ENCODE measurements around a stretch of chr2.

DNA sequence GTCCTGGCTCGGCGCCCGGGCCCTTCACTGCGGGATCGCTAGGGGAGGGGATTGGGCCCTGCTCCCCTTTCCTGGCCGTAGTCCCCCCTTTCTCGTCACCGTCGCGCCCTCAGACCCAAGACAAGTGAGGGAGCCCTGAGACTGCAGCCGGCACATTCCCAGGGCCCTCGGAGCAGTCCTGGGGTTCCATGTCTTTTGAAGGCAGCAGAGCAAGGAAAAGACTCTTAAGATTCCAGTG is 2.0 kb downstream of the EPAS1 start:
- PRO-cap: no peak
- RAMPAGE, long total RNA, 4 experiments: no peak in any of the 4 experiments

- PRO-cap: no peak
- RAMPAGE, long total RNA, 4 experiments: no peak in any of the 4 experiments
These were observed 14.0 kb downstream of the EPAS1 start for GRCh38 chr2:46311123-46311673.

DNA sequence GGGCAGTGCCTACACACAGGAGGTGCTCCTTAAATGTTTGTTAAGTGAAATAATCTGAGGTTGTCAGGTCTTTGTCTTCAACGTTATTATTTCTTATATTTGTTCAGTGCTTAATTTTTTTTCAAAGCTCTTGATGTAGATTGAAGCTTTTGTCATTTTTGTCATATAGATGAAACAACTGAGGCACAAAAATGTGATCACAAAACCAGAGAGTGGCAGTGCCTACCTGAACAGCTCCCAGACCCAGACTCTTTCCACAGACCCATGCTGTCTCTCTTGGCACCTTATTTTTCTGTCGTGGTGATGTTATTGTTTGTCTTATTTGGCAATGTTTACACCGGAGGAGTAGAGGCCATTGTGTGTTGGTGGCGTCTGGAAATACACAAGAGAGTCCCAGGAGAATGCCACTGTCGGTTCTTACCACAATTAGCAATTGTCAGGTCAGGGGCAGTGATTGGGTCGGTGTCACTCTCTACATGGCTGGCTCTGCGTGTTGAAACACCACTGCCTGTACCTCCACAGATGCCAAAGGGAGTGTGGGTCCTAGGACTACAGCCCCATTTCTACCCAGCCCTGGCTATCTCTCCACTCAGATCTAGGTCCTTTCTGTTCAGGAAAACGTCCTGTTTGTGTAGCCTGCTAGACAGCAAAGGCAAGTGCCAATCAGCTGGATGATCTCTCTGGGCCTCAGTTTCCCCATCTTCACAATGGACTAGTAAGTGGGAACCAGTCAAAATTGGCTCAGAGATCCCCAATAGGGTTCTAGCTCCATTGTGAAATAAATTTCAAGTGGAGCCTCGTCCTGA is 16.9 kb downstream of the EPAS1 start:
- PRO-cap: bidirectional peak, plus-strand start at position 465 of the sequence, minus-strand start at position 249 of the sequence
- RAMPAGE, long total RNA, 4 experiments: no peak in any of the 4 experiments

- PRO-cap: bidirectional peak, plus-strand start at chr2:46315490, minus-strand start at chr2:46315231; bidirectional peak, plus-strand start at chr2:46315697, minus-strand start at chr2:46315567
- RAMPAGE, long total RNA, 4 experiments: no peak in any of the 4 experiments
These were observed 18.0 kb downstream of the EPAS1 start for GRCh38 chr2:46314996-46315847.

DNA sequence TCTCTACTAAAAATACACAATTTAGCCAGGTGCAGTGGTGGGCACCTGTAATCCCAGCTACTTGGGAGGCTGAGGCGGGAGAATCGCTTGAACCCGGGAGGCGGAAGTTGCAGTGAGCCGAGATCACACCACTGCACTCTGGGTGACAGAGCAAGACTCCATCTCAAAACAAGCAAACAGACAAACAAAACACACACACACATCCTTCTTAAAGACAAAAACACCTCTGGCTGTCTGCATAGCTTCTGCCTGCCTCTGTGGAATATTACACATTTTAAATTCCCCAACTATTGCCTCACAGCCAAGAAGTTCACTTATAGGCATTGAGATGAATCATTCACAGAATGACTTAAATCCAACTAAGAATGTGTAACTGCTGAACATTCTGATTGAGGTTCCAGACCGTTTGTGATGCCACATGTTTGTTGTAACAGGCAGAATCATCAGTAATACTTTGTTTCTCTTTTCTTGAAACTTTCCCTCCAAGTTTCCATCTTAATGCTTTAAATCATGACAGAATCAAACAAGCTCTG is 32.5 kb downstream of the EPAS1 start:
- PRO-cap: bidirectional peak, plus-strand start at position 388 of the sequence, minus-strand start at position 264 of the sequence
- RAMPAGE, long total RNA, 4 experiments: no peak in any of the 4 experiments

DNA sequence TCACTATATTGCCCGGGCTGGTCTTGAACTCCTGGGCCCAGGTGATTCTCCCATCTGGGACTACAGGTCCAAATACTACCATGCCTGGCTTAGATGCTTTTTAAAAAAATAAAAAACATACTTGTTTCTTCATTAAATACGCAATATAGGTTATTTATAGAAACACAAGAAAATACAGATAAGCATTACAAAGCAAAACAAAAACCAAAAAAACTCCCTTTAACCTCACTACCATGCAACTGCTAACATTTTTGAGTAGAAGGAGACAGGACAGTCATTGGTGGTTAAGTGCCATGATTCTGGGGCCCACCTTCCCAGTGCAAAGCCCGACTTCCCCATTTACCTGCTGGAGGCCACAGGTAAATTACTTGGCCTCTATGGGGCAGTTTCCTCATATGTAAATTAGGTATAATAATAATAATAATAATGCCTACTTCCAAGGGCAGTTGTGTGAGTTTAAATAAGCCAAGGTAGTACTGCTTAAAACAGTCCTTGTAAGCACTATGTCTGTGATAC is 48.0 kb downstream of the EPAS1 start:
- PRO-cap: no peak
- RAMPAGE, long total RNA, 4 experiments: no peak in any of the 4 experiments

DNA sequence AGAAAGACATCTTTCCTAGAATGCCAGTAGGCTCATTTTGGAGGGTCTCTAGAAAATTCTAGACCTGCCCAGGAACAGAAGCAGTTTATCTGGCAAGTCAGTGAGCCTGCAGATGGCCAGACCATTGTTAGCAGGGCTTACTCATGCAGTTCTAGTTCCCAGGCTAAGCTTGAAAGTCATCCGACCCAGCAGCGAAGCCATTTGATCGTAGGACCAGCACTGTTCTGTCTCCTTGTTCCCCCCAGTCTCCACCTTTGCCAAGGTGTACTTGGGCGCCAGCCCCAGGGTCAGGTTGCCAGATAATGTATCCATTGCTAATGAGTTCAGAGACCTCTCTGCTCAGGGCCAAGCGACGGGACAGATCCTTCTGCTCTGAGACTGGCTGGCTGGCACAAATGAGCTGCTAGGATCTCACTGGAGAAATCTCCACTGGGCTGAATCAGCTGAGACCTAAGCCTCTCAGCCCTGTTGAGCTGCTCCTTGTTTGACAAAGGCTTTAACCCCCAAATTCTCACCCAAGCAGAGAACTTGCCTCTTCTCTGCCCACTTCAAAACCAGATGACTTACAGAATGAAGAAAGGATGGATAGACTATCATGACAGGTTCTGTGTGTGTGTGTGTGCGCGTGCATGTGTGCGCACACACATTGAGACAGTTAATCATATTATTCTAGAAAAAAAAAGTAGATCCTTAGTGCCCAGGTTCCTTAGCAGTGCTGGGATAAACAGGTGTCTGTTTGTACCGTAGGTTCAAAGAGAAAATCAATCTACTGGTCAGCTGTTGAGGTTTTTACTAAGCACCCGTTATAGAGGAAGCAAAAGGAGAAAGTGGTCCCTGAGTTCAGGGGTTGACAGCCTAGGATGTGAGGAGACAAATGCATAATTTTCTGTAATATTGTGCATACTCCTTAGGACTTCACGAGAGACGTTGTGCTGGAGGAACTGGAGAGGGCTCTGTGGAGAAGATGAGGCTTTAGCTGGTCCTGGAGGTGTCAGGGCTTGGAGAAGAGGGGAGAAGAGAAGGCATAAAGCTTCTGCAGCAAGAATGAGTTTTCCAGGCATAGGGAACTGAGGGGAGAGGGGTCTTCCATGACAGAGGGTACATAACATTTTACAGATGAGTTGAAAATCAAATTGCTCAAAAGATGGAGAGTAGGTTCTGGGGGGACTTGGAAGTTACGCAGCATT is 70.5 kb downstream of the EPAS1 start:
- PRO-cap: no peak
- RAMPAGE, long total RNA, 4 experiments: no peak in any of the 4 experiments

DNA sequence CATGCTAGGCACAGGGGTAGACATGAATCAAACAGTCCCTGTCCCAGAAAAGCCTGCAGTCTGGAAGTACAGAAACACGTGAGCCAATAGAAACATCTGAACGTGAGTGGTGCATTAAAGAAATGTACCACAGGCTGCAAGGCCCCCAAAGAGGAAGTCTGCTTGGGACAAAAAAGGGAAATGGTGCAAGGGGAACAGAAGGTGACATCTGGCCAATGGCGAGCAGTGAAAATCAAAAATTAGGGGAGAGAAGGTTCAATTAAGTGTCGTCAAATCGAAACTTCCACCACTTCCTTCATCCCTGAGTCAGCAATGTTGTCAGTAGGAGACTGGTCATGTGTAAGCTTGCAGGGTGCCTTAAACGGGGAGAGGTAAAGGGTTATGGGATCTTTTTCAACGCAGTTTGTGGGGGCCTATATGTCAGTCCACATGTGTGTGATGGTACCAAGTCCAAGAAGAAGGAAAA is 80.5 kb upstream of the RHOQ start:
- PRO-cap: unidirectional peak, plus-strand start at position 324 of the sequence
- RAMPAGE, long total RNA, 4 experiments: no peak in any of the 4 experiments

- PRO-cap: no peak
- RAMPAGE, long total RNA, 4 experiments: no peak in any of the 4 experiments
These were observed 54.3 kb upstream of the RHOQ start for GRCh38 chr2:46487871-46488519.

DNA sequence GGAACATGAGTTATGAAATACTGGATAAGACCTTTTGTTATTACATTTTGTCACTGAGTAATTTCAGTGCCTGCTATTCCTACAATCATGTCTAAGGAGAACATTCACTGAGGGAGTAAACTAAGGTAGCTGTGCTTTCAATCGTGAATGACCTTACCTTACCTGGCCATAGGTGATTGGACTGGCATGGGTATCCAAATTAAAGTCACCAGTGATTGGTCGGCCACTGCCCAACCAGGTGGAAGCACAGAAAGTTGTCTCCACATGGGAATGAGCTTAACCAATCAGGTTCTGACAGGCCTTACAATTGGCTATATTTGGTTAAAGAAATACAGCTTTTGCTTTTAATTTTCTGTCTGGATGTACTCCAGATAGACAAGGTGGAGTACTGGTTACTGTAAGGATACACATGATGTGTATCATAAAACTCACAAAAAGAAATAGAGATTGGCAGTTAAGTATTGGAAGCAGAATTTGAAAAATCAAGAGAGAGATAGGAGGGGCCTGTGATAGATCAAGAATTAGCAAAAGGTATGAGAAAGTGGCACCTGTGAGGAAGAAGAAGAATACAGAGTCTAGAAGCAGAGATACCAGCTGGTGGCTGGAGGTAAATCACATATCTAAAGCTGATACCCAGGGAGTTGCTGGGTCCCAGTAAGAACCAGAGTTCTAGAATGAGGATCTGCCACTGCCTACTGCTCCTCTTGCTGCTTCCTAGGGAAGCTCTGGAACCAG is 41.1 kb downstream of the SOCS5 start:
- PRO-cap: no peak
- RAMPAGE, long total RNA, 4 experiments: no peak in any of the 4 experiments

GRCh38 chr2:46845878-46846922 is 69.4 kb downstream of the MCFD2 start:
- PRO-cap: no peak
- RAMPAGE, long total RNA, 4 experiments: no peak in any of the 4 experiments

DNA sequence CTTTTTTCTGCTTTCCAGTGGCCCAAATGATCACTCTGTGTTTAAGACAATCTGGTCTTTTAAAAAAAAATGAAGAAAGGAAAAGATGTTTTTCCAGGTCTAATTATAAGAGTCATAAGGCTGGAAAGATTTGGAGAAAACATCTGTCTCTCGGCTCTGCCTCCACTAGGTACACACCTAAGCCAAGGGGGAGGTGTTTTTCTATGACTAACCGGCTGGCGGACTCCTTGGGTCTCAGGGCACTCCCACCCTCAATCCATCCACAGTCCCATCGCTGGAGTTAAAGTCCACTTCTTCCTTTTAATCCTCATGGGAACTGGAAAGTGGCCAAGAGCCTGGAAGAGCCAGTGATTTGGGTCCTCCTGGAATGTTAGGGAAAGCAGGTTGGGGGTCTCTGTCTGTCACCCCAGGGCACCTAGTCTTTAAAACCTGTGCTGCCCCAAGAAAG is 66.6 kb downstream of the MCFD2 start:
- PRO-cap: no peak
- RAMPAGE, long total RNA, 4 experiments: no peak in any of the 4 experiments

- PRO-cap: no peak
- RAMPAGE, long total RNA, 4 experiments: no peak in any of the 4 experiments
These were observed 54.7 kb downstream of the TTC7A start for GRCh38 chr2:46995645-46996251.

GRCh38 chr2:47026586-47027311 is 85.7 kb downstream of the TTC7A start:
- PRO-cap: bidirectional peak, plus-strand start at chr2:47026985, minus-strand start at chr2:47026878; unidirectional peak, plus-strand start at chr2:47026985
- RAMPAGE, long total RNA, 4 experiments: no peak in any of the 4 experiments

DNA sequence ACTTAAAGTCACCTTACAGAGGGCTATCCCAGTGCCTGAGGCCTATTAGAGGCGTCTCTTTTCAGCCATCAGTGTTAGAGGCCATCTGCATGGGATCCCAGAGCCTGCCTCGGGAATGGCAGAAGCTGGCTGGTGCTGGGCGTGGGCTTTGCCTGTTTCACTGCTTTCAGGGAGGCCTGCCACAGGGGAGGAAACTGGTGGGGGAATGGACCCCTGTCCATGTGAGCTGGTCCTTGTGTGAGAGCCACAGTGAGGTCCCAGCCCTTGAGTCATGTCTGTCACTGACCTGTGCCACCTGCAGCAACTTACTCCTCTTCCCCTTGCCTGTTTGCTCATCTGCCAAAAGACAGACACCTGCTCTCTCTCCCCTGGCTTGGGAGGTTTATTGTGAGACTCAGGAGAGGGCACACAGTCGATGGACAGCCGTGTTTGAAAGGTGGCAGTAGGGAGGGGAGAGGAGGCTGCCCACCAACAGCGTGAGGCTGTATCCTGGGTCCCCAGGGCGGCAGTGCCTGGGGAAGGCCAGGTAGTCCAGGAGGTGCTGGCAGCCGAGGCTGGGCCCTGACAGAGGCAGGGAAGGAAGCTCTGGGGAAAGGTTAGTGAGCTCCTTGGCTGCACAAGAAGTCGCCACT is 92.4 kb downstream of the TTC7A start:
- PRO-cap: no peak
- RAMPAGE, long total RNA, 4 experiments: no peak in any of the 4 experiments

DNA sequence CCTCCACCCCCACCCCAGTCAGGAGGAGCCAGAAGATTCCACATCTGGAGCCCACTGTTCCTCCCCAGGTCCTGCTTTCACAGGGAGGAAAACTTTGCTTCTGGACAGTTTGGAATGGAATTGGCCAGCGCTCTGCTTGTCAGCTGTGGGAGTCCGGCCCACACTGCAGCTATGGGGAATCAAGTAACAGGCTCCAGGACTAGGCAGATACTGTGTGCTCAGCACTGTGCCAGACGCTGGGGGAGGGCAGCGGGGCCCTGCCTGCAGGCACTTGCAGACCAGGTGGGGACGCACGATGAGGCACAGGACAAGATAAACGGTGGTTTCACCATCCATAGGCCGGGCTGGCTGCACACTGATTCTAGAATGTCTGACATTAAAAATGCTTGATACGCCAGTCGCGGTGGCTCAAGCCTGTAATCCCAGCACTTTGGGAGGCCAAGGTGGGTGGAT is 100.1 kb downstream of the TTC7A start:
- PRO-cap: no peak
- RAMPAGE, long total RNA, 4 experiments: no peak in any of the 4 experiments

- PRO-cap: no peak
- RAMPAGE, long total RNA, 4 experiments: no peak in any of the 4 experiments
These were observed 89.5 kb downstream of the STPG4 start for GRCh38 chr2:47065498-47066194.

GRCh38 chr2:47345882-47346197 is 23.3 kb upstream of the EPCAM start:
- PRO-cap: no peak
- RAMPAGE, long total RNA, 4 experiments: no peak in any of the 4 experiments

DNA sequence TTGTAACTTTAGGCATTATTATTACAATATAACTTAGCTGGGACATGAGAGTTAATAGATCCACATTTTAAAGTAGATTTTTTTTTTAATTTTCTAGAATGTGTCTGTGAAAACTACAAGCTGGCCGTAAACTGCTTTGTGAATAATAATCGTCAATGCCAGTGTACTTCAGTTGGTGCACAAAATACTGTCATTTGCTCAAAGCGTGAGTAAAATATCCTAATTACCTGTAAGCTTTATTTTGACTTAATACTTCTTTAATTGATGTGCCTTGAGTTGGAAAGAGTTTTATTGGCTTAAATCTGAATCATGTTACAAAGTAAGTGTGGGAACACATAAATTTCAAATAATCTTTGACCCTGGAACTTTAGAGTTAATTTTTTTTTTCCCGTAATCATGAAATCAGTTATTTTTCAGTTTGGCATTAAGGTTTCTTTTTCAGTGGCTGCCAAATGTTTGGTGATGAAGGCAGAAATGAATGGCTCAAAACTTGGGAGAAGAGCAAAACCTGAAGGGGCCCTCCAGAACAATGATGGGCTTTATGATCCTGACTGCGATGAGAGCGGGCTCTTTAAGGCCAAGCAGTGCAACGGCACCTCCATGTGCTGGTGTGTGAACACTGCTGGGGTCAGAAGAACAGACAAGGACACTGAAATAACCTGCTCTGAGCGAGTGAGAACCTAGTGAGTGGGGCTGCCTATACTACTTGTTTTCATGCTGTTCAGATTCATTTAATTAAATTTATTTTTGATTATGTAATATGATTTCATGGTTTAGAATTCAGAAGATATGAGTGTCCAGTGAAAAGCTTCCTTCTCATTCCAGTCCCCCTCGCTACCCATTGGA is 4.5 kb downstream of the EPCAM start:
- PRO-cap: no peak
- RAMPAGE, long total RNA, 4 experiments: no peak in any of the 4 experiments

- PRO-cap: no peak
- RAMPAGE, long total RNA, 4 experiments: no peak in any of the 4 experiments
These were observed 9.7 kb downstream of the EPCAM start for GRCh38 chr2:47378879-47379129.

Measured in esophagus squamous epithelium (tissue), 4 donors.